ENCODE results near the gene C2CD4C.

- PRO-cap, result no peak
Observed at GRCh38 chr19:373978-374289, 1.9 kb downstream of the THEG start.

DNA sequence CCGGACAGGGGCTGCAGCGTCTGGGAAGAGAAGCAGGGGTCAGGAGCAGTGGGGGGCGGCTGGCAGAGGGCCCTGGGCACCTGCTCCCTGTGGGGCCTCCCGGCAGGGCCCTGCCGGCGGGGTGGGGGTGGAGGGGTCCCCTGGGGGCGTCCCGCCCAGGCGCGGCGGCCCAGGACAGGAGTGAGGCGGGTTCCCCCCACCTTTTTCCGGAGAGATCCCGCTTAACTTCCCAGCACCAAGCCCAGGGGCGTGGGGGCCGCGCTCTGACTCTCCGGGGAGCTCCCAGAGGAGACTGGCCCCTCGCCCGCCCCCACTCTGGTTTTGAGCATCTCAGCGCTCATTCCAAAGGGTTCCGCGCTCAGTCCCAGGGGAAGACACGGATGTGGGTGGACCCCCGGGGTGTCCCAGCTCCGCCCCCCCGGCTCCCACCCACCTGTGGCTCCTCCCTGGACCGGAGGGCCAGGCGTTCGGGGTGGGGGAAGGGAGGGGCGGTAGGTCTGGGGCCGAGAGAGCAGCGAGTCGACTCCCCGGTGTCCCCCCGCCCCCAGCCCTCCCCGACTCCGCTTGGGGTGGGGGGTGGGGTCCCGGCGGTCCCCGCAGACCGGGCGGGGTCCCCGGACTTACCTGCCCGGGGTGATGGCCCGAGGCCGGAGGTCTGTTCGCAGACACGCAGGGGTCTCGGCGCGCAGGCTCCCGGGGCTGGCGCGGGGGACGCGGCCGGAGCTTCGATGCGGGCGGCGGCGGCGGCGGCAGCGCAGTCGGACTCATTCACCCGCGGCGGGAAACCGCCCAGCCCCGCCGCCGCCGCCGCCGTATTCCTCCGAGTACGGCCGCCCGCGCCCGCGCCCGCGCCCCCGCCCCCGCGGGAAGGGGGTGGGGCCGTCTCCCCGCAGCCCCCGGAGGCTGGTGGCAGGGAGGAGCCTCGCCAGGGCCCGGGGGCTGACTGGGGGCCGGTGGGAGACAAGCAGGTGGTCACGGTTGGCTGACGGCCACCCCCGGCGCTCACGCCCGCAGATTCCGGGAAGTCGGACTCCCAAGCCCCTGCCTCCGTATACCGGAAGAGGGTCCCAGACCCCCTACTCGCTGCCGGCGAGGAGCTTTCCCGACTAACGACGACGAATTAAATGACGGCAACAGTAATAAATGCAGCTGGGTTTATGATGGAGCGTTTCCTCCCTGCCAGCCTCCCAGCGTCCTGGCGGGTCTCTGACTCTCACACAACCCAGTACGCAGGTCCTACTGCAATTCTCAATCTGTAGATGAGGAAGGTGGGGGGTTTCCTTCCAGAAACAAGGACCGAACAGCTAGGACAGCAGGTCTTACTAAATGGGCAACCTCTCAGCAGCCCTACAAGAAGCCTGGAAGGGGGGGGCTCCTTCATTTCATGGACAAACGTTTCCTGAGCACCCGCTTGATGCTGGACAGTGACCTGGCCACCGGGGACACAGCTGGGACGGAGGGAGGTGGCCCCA is at the start of gene C2CD4C:
Gene C2CD4C (minus strand): TSS at position 766 of the 1,472 bp plus-strand sequence.
- PRO-cap, result bidirectional peak, plus-strand start at position 937 of the sequence, minus-strand start at position 766 of the sequence

DNA sequence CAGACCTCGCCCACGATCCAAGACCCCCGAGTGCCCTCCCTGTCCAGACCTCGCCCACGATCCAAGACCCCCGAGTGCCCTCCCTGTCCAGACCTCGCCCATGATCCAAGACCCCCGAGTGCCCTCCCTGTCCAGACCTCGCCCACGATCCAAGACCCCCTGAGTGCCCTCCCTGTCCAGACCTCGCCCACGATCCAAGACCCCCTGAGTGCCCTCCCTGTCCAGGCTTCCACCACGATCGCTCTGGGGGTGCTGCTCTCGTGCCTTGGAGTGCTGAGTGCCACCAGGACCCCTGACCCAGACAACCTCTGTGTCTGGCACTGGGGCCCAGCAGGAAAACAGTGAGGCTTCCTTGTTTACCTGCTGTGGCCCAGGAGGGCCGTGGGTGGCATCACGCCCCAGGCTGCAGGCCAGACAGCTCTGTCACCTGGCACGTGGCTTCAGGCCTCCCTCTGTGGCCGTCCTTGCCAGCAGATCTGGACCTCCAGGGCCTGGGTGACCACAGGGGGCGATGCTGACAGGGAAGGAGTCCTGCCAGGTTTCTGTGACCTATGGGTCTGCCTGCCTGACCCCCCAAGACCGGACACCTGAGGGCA is 3.2 kb downstream of the CDC34 start:
- PRO-cap, result no peak

DNA sequence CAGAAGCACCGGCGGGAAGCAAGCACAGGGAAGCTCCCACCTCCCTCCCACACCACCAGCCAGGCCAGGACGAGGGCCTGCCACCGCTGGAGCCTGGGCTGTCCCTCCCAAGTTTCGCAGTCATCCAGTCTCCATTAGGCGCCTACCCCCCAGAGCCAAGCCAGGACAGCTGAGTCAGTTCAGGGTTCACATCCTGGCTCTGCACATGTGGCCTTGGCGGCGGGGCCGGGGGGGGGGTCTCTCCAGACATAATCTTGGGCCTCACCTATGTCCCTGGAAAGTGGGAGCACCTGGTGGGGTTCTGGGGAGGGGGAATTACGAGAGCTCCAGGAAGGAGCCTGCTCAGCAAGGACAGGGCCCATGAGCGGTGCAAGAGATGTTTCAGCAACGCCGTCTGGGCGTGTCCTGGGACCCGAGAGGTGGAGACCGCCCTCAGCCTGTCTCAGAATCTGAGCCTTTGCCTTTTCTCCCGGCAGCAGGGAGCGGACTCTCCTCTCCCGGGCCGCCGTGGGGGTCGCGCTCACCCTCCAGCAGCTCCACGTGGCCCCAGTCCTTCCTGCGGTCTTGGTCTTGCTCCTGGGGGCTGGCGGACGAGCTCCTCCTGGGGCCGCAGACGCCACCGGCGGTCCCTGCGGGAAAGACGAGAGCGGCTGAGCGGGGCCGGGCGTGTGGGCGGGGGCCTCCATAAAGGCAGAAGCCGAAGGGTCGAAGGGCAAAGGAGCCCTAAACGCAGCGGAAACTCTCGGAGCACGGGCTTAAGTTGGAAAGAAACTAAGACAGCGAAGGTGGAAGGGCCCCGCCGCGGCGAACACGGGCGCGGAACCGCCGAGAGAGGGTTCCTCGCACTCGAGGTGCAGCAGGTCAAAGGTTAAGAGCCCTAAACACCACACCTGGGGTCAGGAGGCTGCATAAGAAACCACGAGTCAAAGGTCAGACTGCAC is 757 bp downstream of the POLRMT start:
- PRO-cap, result no peak

GRCh38 chr19:778702-779416 is 18.4 kb upstream of the PTBP1 start:
- PRO-cap, result unidirectional peak, plus-strand start at chr19:779210

DNA sequence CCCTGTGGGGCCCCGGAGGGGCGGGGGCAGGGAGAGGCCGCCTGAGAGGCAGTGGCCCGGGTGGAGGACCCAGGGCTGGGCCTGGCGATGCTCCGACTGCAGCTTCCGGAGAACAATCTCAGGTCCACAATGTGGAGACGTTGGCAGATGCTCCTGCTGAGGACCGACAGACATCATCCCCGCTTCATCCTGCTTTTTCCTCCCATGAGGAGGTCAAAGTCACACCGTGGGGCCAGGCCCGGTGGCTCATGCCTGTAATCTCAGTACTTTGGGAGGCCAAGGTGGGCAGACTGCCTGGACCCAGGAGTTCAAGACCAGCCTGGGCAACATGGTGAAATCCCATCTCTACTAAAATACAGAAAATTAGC is 16.2 kb upstream of the PTBP1 start:
- PRO-cap, result unidirectional peak, plus-strand start at position 146 of the sequence

GRCh38 chr19:799061-799949 is 2.1 kb downstream of the PTBP1 start:
- PRO-cap, result no peak

GRCh38 chr19:802594-803470 is 5.6 kb downstream of the PTBP1 start:
- PRO-cap, result no peak

DNA sequence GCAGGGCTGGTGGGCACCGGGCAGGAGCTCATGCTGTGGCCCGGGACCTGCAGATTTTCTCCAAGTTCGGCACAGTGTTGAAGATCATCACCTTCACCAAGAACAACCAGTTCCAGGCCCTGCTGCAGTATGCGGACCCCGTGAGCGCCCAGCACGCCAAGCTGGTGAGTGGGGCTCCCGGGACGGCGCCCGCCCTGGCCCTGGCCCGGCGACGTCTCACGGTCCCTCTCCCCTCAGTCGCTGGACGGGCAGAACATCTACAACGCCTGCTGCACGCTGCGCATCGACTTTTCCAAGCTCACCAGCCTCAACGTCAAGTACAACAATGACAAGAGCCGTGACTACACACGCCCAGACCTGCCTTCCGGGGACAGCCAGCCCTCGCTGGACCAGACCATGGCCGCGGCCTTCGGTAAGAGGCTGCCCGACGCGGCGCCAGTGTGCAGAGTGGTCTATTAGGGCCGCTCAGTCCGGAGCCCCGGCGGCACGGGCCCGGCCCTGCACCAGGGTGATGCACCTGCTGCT is 7.6 kb downstream of the PTBP1 start:
- PRO-cap, result no peak

- PRO-cap, result no peak
Observed at GRCh38 chr19:808229-808970, 11.1 kb downstream of the PTBP1 start.

DNA sequence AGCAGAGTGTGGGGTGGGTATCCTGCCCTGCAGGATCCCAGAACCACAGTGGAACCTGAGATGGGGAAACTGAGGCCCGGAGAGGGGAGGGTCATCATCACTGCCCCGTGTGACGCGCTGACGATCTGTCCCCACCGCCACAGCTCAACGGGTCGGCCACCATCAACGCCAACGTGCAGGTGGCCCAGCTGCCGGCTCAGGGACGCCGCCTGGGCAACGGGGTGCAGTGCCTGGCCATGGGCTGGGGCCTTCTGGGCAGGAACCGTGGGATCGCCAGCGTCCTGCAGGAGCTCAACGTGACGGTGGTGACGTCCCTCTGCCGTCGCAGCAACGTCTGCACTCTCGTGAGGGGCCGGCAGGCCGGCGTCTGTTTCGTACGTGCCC is 3.3 kb downstream of the ELANE start:
- PRO-cap, result no peak

- PRO-cap, result no peak
Observed at GRCh38 chr19:859819-860213, 352 bp downstream of the CFD start.

DNA sequence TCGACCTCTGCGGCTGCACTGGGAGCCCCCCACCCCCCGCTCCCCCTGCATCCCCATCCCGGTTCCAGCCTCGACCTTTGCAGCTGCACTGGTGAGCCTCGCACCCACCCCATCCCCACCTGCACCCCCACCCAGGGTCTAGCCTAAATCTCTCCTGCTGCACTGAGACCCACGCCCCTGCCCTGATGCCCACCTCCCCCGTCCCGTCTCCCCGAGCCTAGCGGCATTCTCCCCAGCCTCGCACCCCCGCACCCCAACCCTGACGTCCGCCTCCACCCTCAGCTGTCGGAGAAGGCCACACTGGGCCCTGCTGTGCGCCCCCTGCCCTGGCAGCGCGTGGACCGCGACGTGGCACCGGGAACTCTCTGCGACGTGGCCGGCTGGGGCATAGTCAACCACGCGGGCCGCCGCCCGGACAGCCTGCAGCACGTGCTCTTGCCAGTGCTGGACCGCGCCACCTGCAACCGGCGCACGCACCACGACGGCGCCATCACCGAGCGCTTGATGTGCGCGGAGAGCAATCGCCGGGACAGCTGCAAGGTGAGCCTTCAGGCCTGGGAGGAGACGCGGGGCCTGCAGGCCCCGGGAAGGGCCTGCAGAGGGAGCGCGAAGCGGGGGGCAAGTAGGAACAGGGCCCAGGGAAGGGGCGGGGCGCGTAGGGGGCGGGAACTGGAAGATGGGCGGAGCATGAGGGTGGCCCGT is 2.1 kb downstream of the CFD start:
- PRO-cap, result no peak

- PRO-cap, result no peak
Observed at GRCh38 chr19:870530-870917, 11.1 kb downstream of the CFD start.

DNA sequence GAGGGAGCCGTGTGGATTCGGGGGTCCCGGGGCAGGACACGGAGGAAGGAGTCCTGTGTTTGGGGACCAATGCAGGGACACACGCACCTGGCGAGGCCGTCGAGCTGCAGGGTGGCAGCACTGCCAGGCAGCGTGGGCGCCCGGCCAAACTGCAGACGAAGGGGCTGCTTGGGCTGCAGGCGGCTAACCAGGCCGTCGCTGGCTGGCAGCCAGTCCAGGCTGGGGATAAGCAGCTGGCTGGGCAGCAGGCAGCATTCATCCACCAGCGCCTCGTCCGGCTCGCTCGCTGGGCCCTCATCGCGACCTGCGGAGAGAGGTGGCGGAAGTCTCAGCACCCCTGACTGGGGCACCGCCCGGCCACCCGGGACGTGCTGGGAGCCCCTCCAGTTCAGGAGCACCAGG is 11.5 kb downstream of the CFD start:
- PRO-cap, result no peak

- PRO-cap, result no peak
Observed at GRCh38 chr19:879776-880464, 13.1 kb downstream of the MED16 start.

- PRO-cap, result no peak
Observed at GRCh38 chr19:907175-907796, 5.7 kb downstream of the R3HDM4 start.

- PRO-cap, result no peak
Observed at GRCh38 chr19:912162-912553, 861 bp downstream of the R3HDM4 start.

- PRO-cap, result no peak
Observed at GRCh38 chr19:924635-924808, 1.3 kb upstream of the ARID3A start.

DNA sequence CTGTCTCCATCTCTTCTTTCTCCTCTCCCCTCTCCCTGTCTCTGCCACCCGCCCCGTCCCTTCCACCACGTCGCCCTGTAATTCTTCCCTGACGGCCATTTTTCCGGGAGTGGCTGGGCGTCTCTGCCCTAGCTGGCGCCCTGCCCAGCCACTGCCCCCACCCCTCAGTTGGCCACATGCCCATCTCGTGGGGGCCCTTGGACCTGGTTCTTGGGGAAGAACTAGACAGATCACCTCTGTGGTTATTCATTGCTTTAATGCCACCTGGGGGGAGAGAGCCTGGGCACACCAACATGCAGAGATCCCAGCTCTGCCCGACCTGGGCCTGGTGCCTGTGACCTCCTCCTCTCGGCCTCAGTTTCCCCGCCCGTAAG is 19.0 kb downstream of the ARID3A start:
- PRO-cap, result no peak

All from sternocleidomastoid (tissue), 1 donor.